ENCODE results near the gene COMMD4.

GRCh38 chr15:72529974-72530753 is 56.0 kb downstream of the ARIH1 start:
- PRO-cap: no peak

- PRO-cap: no peak
These were observed 3.8 kb downstream of the ADPGK start for GRCh38 chr15:72779675-72780304.

- PRO-cap: no peak
These were observed 124.1 kb downstream of the NEO1 start for GRCh38 chr15:73176152-73176946.

GRCh38 chr15:73185532-73186167 is 133.4 kb downstream of the NEO1 start:
- PRO-cap: no peak

- PRO-cap: no peak
These were observed 2.3 kb upstream of the TBC1D21 start for GRCh38 chr15:73870776-73871705.

GRCh38 chr15:73922417-73923131 is 3.7 kb upstream of the LOXL1 start:
- PRO-cap: no peak

DNA sequence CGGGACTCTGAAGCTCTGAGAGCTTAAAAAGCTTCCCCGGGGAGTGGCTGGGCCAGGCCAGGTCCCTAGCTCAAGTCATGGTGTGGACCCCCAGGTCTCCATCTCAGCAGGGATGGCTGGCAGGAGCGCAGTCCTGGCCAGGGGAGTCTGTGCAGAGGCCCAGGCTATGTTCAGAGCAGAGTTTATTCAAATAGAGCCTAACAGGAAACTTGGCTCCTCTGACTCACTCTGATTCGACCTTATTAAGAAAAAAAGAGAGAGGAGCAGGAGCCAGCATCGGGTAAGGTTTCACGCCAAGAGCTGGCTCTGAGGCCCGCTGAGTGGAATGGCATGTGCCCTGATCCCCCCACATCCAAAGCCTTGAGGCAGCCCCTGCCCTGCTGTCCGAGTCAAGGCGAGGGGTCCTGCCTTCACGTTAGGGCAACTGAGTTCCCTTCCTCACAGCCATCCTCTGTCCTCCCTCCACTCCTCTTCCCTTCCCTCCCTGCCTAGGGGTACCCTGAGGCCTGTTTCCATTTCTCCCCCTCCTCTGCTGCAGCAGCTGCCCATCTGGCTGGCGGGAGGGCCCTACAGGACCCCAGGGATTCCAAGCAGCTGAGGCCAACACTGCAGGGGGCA is 1.9 kb upstream of the LOXL1 start:
- PRO-cap: no peak

GRCh38 chr15:73930270-73930673 is 4.0 kb downstream of the LOXL1 start:
- PRO-cap: no peak

GRCh38 chr15:74044191-74044983 is 38.0 kb downstream of the GOLGA6A start:
- PRO-cap: no peak

GRCh38 chr15:74357416-74358215 is 9.8 kb downstream of the CYP11A1 start:
- PRO-cap: no peak

DNA sequence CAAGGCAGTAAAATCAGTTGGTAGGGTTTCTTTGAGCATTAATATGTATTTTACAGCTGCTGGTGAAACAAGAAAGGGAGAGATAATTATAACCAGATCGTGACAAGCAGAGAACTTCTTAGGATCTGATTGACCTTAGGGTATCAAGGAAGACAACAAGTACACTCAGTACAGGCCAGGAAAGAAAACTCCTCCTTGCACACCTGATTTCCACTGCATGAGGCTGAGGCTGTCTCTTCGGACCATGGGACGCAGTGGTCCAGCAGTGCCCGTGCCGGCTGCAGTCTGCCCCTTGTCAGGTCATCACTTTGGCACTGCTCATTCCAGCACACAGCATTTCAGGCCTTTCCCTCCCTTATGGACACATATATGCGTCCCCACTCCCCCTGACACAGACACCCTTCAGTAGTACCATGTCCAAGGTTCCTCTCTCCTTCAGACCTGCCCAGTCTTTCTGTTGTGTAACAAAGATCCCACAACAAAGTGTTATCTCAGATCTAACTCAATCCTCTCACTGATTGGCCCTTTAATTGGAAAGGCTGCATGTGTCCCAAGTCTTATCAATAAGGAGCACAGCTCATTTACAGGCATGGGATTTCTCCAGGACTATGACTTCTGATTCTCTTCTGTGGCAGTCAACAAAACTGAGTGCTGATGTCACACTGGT is 27.8 kb downstream of the CLK3 start:
- PRO-cap: no peak

GRCh38 chr15:74803816-74804794 is 8.5 kb upstream of the LMAN1L start:
- PRO-cap: no peak

- PRO-cap: no peak
These were observed 3.4 kb downstream of the LMAN1L start for GRCh38 chr15:74815867-74816564.

- PRO-cap: no peak
These were observed 3.5 kb downstream of the SCAMP2 start for GRCh38 chr15:74869313-74870381.

- PRO-cap: no peak
These were observed 4.9 kb upstream of the RPP25 start for GRCh38 chr15:74961117-74962243.

- PRO-cap: no peak
These were observed 6.6 kb downstream of the C15orf39 start for GRCh38 chr15:75208151-75208854.

- PRO-cap: no peak
These were observed 16.5 kb downstream of the GOLGA6D start for GRCh38 chr15:75299211-75299556.

DNA sequence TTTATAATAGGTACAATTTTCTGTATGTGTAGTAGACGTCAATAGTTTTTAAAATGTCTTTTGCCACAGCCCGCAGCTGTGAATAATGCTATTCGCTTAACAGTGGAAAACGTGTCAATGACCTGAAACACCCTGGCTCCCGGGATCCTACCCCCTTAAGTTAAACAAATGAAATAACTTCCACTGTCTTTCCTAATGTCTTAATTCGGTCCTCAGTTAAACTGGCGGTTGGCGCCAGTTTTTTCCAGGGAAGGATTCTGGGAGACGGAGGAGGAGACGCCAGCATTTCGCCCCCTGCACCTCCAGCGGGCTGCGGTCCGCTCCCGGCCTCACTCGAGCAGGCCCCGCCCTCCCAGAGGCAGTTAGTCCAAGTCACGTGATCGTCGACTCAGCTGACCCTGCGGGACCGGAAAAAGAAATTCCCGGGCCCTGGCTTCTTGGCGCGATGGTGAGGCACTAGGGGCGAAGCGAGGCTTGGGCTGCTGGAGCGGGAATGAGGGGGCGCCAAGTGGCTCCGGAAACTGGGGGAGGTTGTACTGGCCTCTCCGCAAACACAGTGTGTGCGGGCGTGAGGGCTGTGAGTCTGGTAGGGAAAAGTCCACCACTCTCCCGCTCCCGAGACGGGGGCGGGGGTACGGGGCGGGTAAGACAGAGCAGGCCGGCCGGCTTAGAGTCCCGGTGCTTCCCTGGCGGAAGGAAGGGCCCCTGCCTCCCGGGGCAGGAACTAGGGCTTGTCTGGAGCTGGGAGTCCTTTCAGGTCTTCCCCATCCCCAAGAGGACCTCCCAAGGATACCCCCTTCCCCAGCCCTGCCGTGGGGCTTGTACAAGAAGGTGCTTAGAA is at the start of gene COMMD4:
COMMD4 (plus strand) TSS at position 419 of the 841 bp plus-strand sequence.
- PRO-cap: bidirectional peak, plus-strand start at position 438 of the sequence, minus-strand start at position 295 of the sequence

- PRO-cap: no peak
These were observed 31.5 kb upstream of the MAN2C1 start for GRCh38 chr15:75399903-75400402.

DNA sequence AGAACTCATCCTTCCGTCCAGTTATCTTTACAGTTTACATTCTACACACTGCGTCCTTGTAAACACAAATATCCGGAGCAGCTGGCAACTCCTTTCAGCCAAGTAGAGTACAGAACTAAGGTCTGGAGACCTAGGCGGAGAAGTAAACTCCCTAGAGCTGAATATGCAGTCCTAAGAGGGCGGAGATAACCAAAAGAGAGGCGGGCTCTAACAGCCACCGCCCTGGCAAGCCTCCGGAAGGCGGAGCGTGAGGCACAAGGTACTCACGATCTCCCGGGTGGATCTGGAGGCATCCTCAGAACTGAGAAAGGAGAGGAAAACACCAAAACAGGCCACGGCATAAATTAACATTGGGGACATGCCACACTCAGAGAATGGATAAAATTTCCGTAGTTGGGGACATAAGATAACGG is 971 bp upstream of the SIN3A start:
- PRO-cap: bidirectional peak, plus-strand start at position 255 of the sequence, minus-strand start at position 117 of the sequence

Measured in REH cell (cell line).